ENCODE measurements around a stretch of chr5.

DNA sequence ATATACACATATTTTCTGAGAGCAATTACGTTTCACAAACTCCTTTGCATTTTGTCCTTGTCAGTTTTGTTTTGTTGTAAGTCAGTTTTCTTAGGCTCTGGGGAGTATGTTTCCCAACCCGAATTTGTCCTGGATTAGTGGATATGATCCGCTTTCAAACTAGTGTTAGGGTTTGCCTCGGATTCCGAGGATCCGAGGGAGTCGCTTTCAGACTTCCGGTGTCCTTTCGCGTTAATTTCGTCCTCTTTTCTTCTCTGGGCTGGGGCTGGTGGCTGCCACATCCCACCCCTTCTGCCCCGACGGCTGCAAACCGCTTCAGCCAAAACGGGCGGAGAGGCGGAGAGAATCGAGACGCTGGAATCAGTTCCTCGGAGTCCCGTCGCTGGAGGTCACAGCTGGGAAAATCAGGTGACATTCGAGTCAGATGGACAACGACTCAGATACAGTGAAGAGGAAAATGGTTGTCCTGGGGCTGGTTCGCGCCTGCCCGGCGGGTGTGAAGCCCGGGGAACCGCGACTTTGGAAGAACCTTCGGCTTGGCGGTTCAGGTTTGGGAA lies 8.7 kb upstream of the NKX2-5 start:
- PRO-cap: no peak
- RAMPAGE, long total RNA: no peak

GRCh38 chr5:173244206-173244995 lies 9.4 kb upstream of the NKX2-5 start:
- PRO-cap: no peak
- RAMPAGE, long total RNA: no peak

GRCh38 chr5:173326123-173327473 lies 1.6 kb downstream of the STC2 start:
- PRO-cap: no peak
- RAMPAGE, long total RNA: no peak

DNA sequence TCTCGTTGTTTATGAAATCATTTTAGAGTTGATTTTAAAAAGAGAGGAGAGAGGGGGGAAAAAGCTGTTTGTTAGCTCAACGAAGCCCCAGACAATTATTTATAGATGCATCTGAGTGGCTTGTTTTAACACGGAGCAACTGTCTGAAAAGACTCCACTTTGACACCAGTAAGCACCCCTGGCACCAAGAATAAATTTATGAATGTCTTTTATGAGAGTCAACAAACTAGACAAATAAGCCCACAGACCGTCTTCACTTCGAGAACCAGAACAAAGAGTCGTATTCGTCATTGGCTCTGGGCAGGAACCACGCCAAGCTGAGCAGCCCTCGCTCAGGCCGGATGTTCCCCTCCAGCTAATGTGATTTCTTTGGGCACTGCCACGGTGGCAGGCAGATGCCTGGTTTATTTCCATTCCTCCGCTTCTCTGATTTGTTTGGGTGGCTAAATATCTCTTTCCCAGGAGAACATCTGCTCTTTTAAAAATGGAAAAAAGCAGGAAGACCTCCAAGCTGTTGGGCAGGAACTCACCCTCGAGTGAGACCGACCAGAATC lies 91.9 kb upstream of the STC2 start:
- PRO-cap: no peak
- RAMPAGE, long total RNA: no peak

DNA sequence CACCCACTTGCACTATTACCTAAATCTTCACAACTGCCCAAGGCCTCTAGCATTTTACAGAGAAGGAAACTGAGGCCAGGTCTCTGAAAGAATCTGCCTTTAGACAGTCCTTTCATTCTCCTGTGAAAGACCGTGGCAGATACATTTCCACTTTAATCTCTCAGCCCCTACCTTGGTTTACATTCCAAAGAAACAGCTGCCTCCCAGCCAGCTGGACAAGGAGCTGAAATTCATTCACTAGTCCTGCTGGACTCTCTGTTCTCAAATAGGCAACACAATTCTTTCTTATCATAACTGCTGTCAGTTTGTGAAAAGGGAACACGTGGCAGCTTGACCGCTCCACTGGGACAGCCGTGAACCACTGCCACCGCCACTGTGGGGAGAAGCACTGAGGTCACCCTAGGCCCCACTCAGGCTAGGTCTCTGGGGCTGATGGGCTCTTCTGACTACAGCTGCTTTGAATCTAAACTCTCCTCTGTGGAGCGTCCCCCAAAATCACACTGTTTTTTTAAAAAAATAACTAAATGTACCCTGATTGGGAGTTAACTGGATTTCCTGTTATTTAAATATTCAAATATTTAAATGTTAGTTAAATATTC lies 120.3 kb downstream of the BOD1 start:
- PRO-cap: no peak
- RAMPAGE, long total RNA: no peak

- PRO-cap: no peak
- RAMPAGE, long total RNA: no peak
These were observed 57.4 kb upstream of the BOD1 start for GRCh38 chr5:173673730-173674306.

GRCh38 chr5:173697902-173698483 lies 81.5 kb upstream of the BOD1 start:
- PRO-cap: unidirectional peak, minus-strand start at chr5:173698321
- RAMPAGE, long total RNA: no peak

GRCh38 chr5:173791692-173792412 lies 96.3 kb upstream of the CPEB4 start:
- PRO-cap: no peak
- RAMPAGE, long total RNA: no peak

- PRO-cap: no peak
- RAMPAGE, long total RNA: no peak
These were observed 28.5 kb upstream of the CPEB4 start for GRCh38 chr5:173859638-173860088.

GRCh38 chr5:173920927-173921827 lies 33.0 kb downstream of the CPEB4 start:
- PRO-cap: no peak
- RAMPAGE, long total RNA: no peak

- PRO-cap: no peak
- RAMPAGE, long total RNA: no peak
These were observed 36.7 kb downstream of the CPEB4 start for GRCh38 chr5:173924699-173925450.

GRCh38 chr5:173926215-173926886 lies 38.2 kb downstream of the CPEB4 start:
- PRO-cap: no peak
- RAMPAGE, long total RNA: no peak

DNA sequence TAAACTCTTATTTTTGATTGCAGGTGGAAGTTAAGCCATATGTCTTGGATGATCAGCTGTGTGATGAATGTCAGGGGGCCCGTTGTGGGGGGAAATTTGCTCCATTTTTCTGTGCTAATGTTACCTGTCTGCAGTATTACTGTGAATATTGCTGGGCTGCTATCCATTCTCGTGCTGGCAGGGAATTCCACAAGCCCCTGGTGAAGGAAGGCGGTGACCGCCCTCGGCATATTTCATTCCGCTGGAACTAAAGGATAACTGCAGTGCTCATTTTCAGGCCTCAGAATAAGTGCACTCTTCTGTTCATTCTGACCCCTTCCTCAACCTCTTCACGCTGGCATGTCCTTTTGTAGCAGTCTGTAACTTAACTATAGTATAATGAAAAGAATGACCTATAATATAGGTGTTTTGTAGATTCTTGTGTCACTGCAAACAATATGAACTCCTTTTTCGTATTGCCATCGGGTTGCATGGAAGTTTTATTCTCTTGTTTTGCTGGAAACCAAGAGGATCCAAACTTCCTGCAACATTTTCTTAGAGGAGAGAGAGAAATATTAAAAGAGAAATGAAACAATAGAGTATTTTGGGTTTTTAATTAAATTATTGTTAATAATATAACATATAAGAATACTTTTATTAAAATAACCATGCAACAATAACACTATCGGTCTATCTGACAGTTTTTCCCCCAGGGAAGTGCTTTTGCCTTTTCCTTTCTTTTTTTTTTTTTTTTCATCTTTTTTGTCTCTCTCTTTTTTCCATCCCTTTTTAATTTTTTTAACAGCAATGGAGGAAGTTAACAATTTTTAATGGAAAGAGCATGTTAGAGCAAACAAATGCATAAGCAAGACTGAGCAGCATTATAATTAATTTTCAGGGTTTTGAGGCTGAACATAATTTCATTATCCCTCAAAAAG lies 32.8 kb upstream of the C5orf47 start:
- PRO-cap: no peak
- RAMPAGE, long total RNA: no peak

GRCh38 chr5:174727656-174728034 lies 3.3 kb downstream of the MSX2 start:
- PRO-cap: no peak
- RAMPAGE, long total RNA: no peak

DNA sequence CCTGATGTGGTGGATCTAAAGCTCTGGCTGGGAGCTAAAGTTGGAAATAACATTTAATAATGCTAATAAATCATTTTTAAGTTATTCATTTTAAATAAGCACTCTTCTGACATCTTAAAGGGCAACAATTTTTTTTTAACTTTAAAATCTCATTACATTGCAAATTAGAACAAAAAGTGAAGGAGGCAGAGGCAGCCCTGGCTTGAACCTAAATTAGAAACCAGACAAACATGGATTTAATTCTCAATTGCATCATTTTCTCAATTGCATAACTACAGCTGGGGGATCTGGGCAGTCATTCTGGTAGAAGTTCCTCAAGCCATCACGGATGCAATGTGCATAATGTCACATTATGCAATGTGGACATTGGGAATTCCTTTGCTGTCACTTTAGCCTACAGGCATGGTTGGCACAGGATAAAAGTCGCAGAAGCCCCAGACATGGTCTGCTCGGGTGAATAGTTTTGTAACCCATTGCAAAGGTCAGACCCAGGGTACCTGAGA lies 290.5 kb downstream of the MSX2 start:
- PRO-cap: no peak
- RAMPAGE, long total RNA: no peak

DNA sequence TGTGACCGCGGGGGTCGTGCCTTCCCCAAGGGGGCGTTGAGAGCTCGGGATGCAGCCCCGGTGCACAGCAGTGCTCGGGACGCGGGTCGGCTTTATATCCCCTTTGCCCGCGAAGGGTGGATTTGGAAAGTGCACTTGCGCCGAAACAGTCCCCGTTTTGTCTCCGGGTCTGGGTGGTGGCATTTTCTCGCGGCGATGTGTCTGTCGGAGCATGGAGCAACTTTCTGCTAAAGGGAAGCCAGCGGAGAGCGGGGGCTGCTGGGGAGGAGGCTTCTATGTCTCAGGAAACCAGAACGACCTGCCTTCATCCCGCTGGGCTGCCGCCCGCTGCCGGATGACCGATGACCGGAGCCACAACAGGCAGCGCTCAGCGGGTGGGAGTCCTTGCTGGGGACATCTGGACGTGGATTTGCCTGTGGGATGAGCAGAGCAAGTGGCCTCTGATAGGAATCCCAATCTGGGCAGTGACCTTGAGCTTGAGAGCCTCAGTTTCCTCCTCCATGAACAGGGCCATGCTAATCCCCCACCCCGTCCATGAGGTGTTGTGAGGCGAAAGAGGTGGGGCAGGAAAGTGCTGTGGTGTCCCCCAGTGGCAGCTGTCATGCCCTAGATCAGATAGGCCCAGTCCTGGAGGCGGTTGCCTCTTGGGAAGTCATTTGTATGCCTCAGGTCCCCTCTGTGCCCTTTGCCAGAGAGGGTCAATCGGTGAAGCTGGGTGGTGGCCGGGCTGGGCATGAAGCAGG lies 681 bp downstream of the HRH2 start:
- PRO-cap: no peak
- RAMPAGE, long total RNA: no peak

- PRO-cap: no peak
- RAMPAGE, long total RNA: no peak
These were observed 23.0 kb downstream of the HRH2 start for GRCh38 chr5:175680865-175681354.

DNA sequence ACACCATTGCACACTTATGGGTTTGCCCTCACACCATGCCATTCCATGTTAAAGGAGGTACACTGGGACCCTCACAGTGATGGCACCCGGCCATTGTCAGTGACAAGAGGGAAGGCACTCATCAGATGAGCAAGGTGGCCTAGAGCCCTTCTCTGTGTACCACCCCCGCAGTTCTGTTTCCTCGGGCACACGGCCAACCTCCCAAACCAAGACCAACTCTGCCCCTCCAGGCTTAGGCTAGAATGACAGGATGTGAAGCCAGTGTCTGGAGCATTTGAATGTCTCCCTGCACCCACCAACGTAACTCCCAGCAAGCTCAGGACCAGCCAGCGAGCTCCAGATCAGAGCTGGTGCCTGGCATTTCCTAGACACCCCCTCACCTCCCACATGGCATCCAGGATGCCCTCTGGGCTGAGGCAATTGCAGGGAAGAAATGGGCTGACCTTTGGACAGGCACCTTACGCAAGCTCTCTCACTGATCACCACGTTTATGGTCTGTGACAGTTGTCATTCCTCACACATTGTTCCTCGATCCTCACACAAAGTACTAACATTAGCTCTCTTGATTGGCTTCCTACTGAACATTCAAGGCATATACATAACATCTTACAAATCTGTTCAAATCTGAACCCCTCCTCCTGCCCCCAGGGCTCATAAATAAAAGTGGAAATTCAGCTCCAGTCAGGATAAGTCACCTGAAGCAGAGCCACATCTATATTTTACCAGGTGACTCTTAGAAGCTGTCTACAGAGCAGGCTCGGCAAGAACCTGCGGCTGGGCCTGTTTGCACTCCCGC lies 3.4 kb upstream of the CPLX2 start:
- PRO-cap: no peak
- RAMPAGE, long total RNA: no peak

- PRO-cap: no peak
- RAMPAGE, long total RNA: no peak
These were observed 542 bp downstream of the CPLX2 start for GRCh38 chr5:175871851-175872389.

- PRO-cap: no peak
- RAMPAGE, long total RNA: no peak
These were observed 1.4 kb downstream of the CPLX2 start for GRCh38 chr5:175872390-175873540.

All from OCI-LY7 (cell line).